Mesenchymal stem cell of the bone marrow (primary cell): Measurements from ENCODE around the genes ACAP2, PPP1R2, MUC20 and TNK2.

DNA sequence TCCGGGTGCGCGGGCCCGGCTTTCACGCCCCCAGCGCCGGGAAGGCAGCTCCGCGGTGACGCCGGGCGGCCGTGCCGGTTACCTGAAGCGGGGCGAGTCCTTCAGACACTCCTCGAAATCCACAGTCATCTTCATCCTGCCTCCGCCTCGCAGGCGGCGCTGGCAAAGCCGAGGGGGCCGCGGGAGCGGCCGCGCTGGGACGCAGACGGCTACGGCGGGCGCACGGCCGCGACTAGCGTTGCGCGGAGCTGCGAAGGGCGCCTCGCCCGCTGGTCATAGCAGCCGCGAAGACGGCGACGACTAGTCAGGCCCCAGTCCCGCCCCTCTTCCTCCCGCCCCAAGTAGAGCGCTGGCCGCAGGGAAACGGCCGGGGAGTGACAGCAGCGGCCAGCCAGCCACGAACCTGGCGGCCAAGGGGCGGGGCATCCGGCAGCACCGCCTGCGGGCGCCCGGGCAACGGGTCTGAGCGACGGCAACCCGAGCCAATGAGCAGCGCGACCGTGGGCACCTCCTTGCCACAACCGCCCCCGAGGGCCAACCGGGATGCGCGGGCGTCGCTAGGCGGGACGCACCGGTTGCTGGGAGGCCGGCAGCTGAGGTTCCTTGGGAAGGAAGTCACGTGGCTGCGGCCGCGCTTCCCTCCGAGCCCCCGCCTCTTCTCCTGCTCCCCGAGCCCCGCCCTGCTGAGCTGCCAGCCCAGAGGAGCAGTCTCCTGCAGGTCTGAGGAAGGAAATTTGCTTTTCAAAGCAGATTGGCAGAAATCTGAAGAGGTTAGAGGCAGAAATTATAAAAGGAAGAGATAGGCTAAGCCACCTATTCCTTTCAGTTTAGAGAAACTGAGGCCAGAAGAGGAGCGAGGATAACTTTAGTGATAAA, at the start of gene ACAP2:
ACAP2 (minus strand) TSS at position 308 of the 876 bp plus-strand sequence.
- CAGE, long polyA plus RNA = no peak

DNA sequence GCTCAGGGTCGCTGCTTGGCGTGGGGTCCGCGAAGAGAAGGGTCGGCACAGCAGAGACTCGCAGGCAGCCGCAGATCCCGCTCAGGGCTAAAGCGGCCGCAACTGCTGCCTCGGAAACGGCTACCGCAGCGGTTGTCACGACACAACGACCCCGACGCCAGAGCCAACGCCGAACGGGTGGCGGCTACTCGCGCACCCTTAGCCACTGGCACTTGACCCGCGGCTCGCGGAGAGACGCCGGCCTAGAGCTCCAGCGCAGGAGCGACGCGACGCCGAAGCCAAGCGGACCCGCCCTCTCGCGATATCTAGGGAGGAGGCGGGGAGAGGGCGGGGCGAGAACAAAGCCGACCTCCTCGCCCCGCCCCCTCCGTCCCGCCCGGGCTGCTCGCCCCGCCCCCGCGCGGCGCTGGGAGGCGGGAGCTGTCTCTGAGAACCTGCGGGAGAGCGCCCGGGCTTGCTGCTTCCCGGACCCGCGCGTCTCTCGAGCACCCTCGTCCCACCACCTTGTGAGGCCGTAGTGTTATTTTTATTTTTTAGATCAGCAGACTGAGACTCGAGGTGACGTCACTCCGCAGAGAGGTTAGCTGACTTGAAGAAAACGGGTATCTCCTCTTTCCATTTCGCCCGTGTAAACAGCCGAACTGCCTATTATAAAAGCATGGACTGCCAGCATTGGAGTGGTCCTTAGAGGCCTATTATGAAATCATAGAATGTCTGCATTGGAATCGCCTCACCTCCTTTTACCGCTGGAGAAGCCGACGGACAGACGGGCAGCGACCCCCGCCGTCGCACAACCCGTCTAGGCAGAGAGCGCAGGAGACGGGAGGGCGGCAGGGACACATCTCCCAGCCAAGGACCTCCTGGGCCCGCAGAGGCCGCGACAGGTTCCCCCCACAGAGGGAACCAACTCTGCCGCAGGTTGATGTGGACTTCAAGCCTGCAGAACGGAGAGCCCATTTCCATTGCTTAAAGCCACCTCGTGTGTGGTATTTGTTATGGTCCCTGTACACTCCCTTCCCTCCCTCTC, at the start of gene PPP1R2:
PPP1R2 (minus strand) TSS at position 279 of the 1,027 bp plus-strand sequence.
- CAGE, long polyA plus RNA = no peak

- CAGE, long polyA plus RNA = no peak
These were observed 554 bp upstream of the APOD start for GRCh38 chr3:195584250-195584738.

- CAGE, long polyA plus RNA = no peak
These were observed 63.2 kb upstream of the MUC20 start for GRCh38 chr3:195657347-195658215.

DNA sequence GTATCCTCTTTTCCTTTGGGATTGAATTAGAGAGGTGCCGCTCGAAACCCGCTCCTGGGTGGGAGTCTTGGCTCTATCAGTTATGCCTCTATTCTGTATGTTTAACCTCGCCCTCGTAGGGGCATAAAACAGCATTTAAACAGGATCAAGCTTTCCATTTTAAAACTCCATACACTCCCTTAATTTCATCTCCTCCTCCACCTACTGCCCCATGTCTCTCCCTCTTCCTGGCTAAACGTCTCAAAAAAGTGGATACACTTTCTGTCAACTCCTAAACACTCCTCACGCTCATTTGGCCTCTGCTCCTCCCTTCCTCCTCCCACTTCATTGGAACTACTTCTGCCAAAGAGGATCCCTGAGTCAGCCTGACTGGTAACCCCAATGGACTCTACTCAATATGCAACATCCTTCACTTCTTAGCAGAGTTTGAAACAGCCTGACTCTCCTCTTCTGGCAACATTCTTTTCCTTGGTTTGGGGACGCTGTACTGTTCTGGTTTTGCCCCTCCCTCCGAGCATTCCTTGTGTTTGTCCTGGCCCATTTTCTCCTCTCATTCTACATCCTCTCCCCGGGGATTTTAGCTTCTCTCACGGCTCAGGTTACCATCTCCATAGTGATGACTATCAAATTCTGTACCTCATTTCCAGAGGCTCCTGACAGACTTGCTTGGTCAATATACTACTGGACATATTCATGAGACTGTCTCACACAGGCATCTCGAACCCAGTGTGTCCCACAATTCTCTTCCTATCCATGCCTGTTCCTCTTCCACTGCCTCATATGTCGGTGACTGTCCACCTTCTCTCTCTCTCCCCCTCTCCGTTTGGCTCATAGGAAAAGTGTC, 22.9 kb upstream of the MUC20 start:
- CAGE, long polyA plus RNA = no peak

GRCh38 chr3:195720746-195721249, at the start of gene MUC20:
TSS of gene MUC20 (plus strand) at chr3:195720978.
- CAGE, long polyA plus RNA = no peak

- CAGE, long polyA plus RNA = no peak
These were observed 6.5 kb downstream of the MUC20 start for GRCh38 chr3:195727205-195727781.

GRCh38 chr3:195863054-195864157, 44.9 kb downstream of the TNK2 start:
- CAGE, long polyA plus RNA = no peak

DNA sequence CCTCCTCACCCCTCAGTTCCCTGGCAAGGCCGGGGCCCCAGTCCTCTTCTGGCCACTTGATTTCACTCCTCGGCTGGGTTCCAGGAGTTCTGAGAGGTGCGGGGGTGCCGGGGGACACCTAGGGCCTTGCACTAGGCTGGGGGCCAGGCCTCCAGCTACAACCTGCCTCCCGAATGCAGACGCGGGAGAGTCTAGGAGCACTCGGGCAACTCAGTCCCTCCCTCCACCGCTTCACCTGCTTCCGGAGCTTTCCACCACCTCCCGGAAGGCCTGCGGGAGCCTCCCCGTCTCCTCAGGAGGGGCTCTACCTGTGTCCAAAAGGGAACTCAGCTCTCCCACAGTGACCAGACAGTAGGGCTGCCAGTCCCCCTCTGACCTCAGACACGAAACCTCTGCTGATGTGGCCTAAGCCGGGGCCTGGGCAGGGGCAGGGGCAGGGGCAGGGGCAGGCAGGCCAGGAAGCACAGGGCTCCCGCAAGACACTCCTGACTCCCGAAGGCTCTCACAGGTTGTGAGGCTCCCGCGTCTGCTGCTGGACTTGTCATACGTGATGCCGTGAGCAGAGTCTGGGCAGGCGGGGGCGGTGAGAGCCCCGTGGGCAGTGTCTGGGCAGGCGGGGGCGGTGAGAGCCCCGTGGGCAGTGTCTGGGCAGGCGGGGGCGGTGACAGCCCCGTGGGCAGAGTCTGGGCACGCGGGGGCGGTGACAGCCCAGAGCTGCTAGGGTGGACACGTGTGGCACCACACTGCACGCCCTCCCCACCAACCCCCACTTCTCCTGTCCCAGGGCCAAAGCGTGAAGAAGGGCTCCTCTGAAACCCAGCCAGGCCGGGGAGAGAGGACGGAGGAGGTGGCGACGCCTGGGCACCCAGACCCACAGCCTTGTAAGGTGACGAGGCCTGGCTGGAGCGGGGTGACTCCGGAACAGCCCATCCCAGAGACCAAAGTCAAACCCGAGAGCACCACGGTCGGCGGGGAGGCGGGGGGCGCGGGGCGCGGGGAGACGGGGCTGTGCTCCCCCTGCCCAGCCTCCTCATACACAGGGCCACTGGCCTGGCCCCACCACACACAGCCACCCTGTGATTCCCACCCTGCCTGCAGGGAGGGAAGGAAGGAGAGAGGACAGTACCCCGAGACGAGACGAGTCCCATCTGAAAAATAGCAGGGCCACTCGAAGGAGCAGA, 35.1 kb downstream of the TNK2 start:
- CAGE, long polyA plus RNA = no peak

DNA sequence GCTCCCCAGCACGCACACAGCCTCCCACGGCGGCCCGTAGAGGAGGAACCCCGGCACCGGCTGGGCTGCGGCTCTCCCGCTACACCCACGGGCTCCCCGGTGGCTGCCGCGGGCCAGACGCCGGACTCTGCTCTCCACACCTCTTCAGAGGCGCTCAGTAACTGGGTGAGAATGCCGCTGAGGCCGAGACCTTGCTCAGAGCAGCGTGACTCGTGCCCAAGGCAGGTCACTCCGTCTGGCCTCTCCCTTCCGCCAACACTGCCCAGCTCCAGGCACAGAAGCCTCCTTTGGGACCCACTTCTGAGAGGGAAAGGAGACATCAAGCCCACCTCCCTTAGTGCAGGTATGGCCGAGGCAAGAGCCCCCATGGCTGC, 34.3 kb downstream of the TNK2 start:
- CAGE, long polyA plus RNA = no peak

GRCh38 chr3:195905957-195906728, 2.2 kb downstream of the TNK2 start:
- CAGE, long polyA plus RNA = no peak

GRCh38 chr3:195907600-195908758, at the start of gene TNK2:
TSS of gene TNK2 (minus strand) at chr3:195908551.
- CAGE, long polyA plus RNA = no peak

GRCh38 chr3:195953777-195954948, 45.8 kb upstream of the TNK2 start:
- CAGE, long polyA plus RNA = no peak

DNA sequence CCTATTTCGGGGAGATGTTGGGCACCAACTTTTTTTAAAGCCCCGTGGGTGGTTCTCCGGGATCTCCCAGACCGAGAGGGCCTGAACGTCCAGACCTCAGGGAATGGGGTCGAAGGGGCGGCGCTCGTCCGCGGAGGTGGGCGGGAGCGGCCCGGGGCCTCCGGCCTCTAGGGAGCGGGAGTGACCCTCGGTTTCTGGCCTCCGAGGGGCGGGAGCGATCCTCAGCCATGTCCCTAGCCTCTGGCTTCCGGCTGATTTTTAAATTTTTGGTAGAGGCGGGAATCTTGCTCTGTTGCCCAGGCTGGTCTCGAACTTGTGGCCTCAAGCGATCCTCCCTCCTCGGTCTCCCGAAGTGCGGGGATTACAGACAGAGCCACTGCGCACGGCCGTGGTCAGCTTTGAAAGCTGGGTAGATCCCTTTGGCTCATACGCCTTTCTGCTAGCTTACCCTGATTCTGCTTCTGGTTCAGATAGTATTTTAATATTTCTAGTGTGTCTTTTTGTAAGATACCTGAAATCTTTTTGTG, 82.2 kb upstream of the TNK2 start:
- CAGE, long polyA plus RNA = no peak

DNA sequence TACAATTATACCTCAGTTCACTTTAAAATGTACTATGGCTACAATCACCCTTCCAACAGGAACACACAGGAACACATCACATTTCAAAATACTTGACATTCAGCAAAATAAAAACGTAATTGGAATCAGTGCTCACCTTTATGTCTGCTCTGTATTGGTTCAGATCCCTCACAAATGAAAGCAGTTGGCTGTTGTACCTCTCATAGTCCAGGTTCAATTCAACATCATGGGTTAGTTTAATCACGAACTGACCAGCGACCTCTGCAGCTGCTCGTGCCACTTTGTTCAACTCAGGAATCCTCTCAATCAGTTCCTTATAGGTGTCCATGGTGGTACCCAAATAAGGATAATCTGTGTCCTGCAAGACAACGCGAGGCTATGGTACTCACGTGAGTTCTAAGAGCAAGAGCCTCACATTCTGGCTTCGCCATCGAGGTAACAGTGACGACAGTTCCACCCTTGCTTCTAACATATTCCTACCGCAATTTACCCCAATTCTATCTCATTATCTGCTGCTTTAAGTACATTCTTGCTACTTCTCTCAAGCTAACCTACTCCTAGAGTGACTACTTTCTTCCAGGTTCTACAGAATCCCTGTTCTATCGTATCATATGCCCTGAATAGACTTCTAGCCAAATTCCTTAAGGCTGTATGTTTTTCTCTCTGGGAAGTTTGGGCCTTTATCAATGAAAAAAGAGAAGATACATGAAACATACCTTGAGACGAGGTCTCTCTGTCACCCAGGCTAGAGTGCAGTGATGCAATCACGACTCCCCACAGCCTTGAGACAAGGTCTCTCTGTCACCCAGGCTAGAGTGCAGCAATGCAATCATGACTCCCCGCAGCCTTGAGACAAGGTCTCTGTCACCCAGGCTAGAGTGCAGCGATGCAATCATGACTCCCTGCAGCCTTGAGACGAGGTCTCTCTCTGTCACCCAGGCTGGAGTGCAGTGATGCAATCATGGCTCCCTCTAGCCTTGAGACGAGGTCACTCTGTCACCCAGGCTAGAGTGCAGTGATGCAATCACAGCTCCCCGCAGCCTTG, 26.6 kb downstream of the TFRC start:
- CAGE, long polyA plus RNA = no peak

DNA sequence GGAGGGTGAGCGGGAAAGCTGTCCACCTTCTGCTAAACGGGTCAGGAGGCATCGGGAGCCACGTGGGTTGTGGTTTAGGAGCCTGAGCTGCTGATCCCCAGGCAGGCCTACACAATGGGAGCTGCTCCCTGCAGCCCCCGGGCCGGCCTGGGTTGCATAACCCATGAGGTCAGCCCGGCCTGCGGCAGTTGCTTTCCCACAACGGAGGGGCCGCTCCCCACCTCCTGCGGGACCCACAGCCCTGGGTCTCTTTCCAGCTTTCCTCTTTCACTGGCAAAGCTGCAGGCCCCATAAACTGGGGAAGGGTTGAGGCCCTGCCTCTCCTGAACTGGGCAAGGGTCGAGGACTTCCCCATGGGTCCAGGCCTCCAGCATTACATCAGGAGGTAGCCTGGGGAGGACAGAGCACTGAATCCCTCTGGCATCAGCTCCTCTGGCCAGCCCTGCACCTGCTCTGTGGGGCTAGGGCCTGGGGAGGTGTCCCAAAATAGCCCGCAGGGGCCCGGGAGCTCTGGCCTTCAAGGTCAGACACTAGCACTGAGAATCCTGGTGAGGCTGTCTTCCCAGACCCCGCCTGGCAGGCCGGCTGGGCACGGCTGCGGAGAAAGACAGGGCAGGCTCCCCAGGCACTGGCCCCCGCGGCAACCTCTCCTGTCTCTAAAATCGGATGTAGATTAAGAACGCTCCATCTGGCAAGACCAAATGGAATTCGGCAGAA, 47.3 kb downstream of the ZDHHC19 start:
- CAGE, long polyA plus RNA = no peak

DNA sequence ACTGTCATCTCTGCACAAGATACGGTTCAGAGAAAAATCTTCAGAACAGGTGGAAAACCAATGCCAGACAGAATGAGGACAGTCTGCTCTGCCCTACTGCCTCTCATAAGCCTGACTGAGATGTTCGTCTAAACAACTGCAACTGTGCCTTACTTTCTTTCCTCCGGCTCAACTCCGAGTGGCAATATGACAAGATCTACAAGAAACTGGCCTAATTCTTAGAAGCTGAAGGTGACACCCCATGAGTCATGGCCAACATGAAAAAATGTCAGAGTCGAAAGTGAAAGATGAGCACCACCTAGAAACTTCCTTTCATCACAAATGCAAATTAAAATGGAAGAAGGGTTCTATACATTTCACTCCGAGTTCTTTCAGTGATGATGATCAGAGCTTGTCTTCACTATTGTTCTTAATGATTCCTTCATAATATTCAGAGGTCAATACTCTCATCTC, 12.9 kb downstream of the PCYT1A start:
- CAGE, long polyA plus RNA = no peak

- CAGE, long polyA plus RNA = no peak
These were observed 799 bp downstream of the UBXN7 start for GRCh38 chr3:196430989-196432266.

DNA sequence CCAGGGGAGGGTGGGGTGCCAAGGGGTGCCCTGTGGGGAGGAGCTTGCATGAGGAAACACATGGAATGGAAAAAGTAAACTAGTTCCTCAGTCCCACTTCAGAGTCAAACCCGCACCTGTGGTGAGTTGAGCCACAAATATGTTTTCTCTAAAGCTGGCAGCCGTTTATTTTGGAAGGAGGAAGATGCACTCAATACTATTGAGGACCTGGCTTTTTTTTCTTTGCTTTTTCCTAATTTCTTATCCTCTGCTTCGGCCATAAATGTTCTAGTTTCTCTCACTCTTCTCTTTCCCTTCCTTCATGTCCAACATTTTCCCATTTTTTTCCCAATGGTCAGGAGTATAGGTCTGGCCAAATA, 30.0 kb upstream of the NRROS start:
- CAGE, long polyA plus RNA = no peak

GRCh38 chr3:196624094-196624281, 15.5 kb upstream of the NRROS start:
- CAGE, long polyA plus RNA = no peak